Placental pericyte (primary cell): ENCODE results near the genes GPR88 and NBPF6.

DNA sequence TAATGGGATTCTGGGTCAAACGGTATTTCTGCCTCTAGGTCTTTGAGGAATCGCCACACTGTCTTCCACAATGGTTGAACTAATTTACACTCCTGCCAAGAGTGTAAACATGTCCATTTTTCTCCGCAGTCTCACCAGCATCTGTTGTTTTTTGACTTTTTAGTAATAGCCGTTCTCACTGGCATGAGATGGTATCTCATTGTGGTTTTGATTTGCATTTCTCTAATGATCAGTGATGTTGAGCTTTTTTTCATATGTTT is 53.5 kb downstream of the CDC14A start:
- CAGE, long polyA plus RNA, result no peak

- CAGE, long polyA plus RNA, result no peak
Observed at GRCh38 chr1:100439911-100440679, 87.8 kb downstream of the CDC14A start.

DNA sequence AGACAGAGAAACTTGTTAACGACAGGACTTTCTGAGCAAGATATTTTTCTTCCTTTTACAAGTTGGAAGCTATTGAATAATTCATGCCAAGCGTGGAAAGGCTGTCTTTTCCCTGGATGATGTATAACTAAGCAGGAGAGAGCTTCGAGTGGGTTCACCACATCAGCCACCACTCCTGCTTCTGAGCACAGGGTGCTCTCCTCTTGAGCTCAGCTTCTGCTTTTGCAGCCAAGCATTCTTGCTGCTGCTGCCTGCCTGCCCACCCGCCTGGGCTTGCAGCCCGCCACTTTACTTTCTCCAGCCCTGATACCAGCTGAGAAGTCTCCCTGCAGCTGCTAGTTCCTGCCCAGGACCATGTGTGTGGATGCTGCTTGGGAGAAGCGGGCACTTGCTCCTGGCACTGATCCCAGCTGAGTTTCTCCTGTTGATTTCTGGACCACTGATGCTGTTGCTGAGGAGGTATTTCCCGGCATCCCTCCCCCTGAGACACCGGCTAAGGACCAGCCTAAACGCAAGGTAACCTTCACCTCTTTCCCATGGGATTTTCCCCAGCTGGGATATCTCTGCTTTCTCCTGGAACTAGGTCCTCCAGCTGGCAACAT is at the start of gene GPR88:
Gene GPR88, plus strand, starts transcription at position 153 of the 602 bp plus-strand sequence.
- CAGE, long polyA plus RNA, result no peak

GRCh38 chr1:100925875-100927119 is 30.4 kb downstream of the SLC30A7 start:
- CAGE, long polyA plus RNA, result no peak

DNA sequence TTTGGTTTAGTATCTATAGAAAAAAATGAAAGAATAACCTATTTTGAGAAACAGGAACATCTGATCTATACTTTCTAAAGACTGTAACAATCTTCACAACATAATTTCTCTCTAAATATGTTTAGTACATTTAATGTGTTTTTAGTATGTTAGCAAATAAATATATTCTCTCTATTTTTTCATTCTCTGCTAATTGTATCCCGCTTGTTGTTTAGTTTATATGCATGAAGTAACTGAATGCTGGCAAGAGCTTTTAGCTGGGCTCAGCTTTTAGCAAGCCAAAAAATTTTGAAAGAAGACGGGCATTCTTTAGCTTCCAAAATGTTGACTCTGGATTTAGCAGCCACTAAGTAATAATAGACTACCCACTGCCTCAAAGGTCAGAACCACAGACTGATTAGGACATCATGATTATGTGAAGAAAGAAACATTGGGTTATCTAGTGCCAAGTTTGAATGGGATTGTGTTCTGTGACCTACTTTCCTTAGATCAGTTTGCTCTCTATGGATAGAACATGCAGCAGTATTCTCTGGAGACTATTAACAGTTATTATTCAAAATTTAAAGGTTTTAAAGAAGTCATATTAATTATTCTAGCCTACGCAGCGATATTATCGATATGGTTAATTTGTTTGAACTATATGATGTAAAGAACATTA is 80.3 kb upstream of the DPH5 start:
- CAGE, long polyA plus RNA, result no peak

GRCh38 chr1:101111704-101112569 is 86.4 kb upstream of the DPH5 start:
- CAGE, long polyA plus RNA, result no peak

GRCh38 chr1:101148893-101149378 is 87.9 kb upstream of the S1PR1 start:
- CAGE, long polyA plus RNA, result no peak

DNA sequence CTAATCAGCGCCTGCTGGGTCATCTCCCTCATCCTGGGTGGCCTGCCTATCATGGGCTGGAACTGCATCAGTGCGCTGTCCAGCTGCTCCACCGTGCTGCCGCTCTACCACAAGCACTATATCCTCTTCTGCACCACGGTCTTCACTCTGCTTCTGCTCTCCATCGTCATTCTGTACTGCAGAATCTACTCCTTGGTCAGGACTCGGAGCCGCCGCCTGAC is 2.6 kb downstream of the S1PR1 start:
- CAGE, long polyA plus RNA, result no peak

- CAGE, long polyA plus RNA, result no peak
Observed at GRCh38 chr1:102579137-102579586, 529.2 kb downstream of the COL11A1 start.

DNA sequence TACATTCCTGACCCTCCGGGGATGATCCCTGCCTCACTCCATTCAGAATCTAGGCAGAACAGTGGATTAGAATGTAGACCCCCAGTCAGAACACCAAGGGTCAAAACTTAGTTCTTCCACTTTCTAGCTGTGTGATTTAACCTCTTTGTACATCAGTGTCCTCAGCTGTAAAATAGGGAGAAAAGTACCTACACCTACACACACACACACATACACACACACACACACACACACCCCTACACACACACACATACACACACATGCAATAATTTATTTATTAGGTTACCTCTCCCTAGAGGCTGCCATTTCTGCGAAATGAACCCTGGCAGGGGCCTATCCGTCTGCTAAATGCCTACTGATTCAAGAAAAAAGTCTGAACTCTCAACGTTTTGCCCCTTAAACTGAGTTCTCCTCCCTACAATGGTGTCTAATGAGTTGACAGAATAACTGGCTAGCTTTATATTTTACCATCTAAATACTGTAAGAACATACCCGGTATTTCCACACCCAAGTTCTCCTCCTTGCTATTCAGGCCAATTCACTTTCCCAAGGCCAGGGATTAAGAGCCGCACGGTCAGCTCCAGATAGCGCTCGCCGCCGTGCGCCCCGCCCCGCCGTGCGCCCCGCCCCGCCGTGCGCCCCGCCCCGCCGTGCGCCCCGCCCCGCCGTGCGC is 459 bp upstream of the RNPC3 start:
- CAGE, long polyA plus RNA, result no peak

- CAGE, long polyA plus RNA, result no peak
Observed at GRCh38 chr1:103535985-103536424, 10.5 kb downstream of the RNPC3 start.

GRCh38 chr1:107141803-107142659 is 1.2 kb downstream of the NTNG1 start:
- CAGE, long polyA plus RNA, result no peak

- CAGE, long polyA plus RNA, result no peak
Observed at GRCh38 chr1:107675495-107675934, 289.5 kb downstream of the VAV3 start.

DNA sequence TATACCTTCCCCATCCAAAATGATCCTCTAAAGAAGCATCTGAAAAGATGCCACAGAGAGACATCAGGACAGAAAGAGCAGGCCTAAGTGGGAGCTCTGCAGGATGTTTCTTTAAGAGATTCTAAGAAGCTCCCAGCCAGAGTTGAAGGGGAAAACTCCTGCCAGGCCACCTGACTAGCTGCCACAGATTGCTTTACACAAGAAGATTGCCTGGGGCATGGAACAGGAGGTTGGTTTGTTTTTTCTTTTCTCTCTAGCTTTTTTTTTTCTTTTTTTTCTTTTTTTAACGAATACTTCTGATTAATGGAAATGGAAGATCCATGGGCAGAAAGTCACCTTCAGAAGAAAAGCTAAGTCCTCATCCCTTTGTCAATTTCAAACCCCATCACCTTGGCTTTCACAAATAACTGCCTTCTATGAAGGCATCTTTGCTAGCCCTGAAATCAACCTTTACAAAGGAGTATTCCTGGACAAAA is 275.7 kb downstream of the VAV3 start:
- CAGE, long polyA plus RNA, result no peak

DNA sequence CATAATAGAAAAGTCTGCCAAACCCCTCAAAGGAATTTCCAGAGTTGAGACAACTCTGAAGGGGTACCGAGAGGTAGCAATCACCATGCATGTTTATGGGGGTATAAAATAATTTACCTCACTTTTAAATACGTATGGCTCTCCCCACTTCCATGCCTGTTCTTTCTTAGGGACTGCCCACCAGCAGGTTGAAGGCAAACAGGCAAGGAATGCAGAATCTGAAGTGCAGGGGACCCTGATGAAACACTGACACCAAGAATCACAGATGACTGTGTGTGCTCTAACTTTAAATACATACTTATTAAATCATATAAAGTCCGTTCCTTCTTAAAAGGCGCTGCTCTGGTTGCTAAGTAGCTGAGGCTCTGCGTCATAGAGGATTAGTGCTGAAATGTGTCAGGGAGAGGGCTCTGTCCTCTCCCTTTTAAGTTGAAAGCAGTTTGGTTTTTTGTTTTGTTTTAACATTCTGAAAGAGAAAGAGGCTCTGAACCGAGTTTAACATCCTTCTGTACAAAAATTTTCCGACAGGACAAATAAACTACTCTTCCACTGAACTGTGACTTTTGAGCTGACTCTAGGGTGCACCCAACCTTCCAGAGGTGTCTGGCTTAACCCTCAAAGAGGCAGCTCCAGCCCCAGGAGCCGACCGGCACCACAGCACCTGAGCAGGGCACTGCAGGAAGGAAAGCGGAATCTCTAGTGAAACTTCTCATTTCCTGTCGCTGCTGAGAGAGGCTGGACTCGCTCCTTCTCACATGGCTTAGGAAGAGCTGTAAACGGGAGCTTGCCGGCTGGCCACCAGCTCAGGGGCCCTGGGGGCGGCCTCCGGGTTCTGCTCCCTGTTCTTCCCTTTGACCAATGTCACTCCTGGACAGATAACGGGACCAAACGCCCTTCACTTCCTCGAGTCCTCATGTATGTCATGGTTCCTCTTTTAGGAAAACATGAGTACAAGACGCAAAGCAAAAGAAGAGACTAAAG is 1.4 kb downstream of the VAV3 start:
- CAGE, long polyA plus RNA, result no peak

DNA sequence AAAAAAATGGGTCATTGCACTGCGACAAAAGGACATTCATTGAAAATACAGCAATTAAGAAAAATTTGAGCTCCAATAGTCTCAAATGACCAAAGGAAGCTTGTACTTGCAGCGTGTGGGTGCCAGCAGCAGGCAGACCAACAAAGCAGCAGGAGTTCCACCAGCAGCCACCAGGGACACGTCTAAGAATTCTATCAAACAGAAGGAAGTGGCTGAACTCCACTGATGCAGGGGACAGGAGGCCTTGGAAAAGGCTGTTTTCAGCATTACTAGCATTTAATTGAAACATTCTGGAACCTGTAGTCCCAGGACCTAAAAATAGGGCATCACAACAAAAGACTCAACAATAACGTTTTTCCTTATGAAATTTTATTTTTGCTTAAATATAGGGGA is 84.6 kb upstream of the VAV3 start:
- CAGE, long polyA plus RNA, result no peak

- CAGE, long polyA plus RNA, result no peak
Observed at GRCh38 chr1:108057499-108058110, 92.6 kb upstream of the VAV3 start.

GRCh38 chr1:108450099-108450475 is at the start of gene NBPF6:
Gene NBPF6 (plus strand): TSS chr1:108450343.
- CAGE, long polyA plus RNA, result no peak

DNA sequence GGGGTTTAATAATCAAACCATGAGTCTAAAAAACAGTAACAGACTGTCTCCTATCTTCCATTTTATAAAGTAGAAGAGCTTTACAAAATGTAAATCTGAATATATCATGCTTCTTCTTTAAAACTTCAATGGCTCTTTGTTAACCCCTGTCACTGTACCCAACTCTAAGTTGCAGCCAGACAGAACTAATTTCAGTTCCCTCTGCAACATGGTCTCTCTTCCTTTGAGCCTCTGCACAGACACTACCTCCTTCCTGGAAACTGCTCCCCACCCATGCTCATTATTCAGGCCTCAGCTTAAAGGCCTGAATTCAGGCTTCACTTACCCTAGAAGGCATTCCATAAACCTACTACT is 2.7 kb upstream of the EEIG2 start:
- CAGE, long polyA plus RNA, result no peak

- CAGE, long polyA plus RNA, result no peak
Observed at GRCh38 chr1:108699107-108700042, 7.3 kb downstream of the PRPF38B start.